Suprapubic skin (tissue), 4 donors: ENCODE measurements around the genes OSBPL5, ART1, HBD and HBG1.

GRCh38 chr11:3155994-3157161 is 8.7 kb downstream of the OSBPL5 start:
- PRO-cap: unidirectional peak, plus-strand start at chr11:3156507
- RAMPAGE, long total RNA, 4 experiments: no peak in any of the 4 experiments

DNA sequence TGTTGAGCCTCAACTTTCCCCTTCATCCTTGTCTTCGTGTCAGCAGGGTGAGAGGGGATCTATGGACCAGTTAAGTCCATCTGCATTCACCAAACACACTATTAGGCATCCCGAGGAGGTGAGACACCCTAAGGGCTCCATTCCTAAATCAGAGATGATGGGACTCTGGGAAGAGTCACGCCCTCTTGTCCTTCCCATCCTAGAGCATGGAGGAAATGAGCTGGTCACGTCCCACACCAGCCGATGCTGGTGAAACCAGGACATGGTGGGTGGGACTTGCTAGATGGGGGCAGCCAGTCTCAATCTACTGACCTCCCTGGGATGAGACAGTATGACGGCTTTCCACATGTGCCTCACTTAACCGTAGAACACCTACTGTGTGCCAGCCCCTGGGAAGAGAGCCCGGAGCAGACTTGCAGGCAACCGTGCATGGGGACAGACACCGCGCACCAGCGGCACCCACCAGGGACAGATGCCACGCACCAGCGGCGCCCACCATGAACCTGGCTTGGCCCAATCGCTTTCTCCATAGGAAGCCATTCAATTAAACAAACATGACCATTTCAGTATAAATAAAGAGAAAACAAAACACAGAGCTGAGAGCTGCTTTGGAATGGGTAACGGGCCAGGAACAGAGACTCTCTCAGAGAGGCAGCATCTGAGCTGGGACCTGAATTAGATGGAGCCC is 3.8 kb downstream of the OSBPL5 start:
- PRO-cap: no peak
- RAMPAGE, long total RNA, 4 experiments: no peak in any of the 4 experiments

DNA sequence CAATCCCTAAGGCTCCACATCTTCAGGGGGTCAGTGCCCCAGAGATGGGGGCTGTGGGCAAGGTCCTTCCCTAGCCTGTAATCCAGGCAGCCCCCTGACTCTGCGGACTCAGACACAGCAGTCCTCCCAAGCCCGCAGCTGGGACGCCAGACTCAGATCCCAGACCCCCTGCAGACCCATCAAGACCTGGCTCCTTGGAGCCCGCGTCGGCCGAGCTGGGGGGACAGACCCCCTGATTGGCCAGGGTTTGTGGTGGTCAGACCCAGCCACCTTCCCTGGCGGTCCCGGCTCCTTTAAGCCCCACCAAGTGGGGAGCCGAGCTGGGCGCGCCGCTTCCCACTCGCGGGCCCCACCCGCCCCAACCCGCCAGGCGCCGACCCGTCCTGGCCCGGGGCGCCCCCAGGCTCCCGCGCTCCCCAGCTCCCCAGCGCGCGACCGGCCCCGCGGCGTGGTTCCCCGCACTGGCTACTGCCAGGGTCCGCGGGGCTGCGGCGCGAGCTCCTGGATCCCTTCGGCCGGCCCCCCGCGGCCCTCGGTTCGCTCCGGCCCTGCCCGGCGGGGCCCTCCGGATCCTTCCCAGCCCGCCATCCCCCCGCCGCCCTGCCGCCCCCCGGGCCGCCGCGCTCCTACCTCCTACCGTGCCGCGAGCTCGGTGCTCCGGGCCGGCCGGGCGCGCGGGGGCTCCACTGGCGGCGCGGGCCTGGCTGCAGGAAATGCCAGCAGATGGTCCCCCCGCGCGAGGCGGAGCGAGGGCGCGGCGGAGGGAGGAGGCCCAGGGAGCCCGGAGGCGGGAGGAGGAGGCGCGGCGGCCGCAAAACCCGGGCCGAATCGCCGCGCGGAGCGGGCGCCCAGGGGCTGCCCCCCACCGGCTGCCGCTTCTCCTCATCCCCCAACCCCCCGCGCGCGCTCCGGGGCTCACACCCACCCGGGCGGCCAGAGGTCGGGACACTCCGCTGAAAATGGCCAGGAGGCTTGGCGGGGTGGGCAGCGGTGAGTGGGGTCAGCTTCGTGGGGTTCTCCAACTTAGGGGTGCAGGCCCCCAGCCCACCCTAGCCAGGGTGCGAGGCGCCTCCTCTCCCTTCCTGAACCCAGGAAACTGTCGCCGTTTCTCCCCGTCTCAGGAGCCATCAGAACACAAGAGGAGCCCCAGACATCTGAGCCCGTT is at the start of gene OSBPL5:
Gene OSBPL5 (minus strand): TSS at position 725 of the 1,165 bp plus-strand sequence.
- PRO-cap: bidirectional peak, plus-strand start at position 827 of the sequence, minus-strand start at position 714 of the sequence
- RAMPAGE, long total RNA, 4 experiments: start-site peak on the minus strand in 2 of 4 experiments, centred at positions 698 to 737 of the sequence, 20 to 29 reads per replicate

DNA sequence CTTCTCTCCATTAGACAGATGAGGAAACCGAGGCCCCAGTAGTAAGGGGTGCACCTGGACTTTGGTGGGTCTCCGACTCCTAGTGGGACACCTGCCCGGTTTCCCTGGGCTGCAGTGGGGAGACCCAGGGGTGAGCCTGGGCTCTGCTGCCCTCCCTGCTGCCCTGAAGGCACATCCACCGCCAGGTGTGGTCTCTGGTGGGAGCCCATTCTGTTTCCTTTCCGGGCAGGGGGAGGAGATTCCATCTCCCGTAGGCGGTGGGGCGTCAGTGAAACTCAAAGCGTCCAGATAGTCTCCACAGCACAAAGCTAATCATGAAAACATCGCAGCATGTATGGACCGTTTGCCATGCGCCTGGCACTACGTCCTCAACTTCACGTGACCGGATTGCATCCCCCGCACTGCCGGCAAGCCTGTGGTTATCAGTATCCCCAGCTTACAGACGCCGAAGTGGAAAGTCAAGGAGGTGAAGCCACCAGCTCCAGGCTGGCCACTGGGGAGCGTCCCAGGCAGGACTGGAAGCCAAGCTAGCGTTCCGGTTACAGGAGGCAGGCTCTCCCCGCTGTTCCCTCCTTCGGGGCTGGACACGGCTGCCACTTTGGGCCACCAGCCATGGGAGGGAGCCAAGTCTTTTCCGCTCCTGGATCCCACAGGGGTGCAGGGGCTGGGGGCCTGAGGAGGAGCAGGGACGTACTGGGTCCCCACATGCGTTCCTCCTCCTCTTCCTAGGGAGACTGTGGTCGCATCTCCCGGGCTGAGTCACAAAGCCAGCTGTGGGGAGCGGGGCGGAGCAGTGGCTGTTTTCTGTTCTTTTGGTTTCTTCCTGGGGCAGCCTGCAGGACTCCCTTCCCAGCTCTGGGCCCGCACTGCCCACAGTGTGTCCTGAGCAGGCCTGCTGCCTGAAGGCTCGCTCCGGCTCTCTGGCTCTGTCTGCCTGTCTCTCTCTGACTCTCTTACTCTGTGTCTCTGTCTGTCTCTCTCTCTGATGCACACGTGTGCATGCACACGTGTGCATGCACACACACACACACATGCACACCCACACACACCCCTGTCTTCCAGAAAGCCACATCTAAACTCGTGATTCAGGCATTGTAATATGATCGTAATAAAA is 4.2 kb upstream of the OSBPL5 start:
- PRO-cap: no peak
- RAMPAGE, long total RNA, 4 experiments: no peak in any of the 4 experiments

GRCh38 chr11:3644157-3645193 is at the start of gene ART1:
ART1 (plus strand) TSS chr11:3645128.
- PRO-cap: no peak
- RAMPAGE, long total RNA, 4 experiments: no peak in any of the 4 experiments

- PRO-cap: no peak
- RAMPAGE, long total RNA, 4 experiments: no peak in any of the 4 experiments
Measured at GRCh38 chr11:3802028-3802342, 4.6 kb upstream of the NUP98 start.

DNA sequence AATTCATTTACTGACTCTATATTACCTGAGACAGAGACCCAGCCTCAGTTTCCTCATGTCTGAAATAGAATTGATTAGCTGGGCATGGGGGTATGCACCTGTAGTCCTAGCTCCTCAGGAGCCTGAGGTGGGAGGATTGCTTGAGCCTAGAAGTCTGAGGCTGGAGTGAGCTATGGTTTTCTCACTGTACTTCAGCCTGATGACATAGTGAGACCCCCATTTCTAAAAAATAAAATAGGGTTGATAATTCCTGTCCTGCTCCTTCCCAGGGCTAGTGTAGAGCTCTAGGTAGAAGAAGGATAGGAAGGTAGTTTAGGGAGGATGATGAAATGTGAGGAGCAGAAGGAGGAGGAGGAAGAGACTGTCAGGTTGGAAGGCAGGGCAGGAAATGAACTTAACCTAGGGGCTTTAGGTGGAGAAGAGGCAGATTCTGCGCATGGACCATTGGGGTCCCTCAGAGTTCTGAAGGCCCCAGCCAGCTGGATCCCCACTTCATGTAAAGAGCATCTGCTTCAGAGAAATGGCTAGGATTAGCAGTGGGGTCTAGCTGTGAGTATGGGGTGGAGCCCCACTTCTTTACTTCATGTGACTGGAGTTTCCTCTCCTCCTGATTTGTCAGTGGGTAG is 4.0 kb downstream of the PGAP2 start:
- PRO-cap: no peak
- RAMPAGE, long total RNA, 4 experiments: start-site peak on the plus strand in 1 of 4 experiments, centred at position 70 of the sequence, 16 reads per replicate

GRCh38 chr11:3831317-3832418 is 9.1 kb downstream of the RHOG start:
- PRO-cap: no peak
- RAMPAGE, long total RNA, 4 experiments: no peak in any of the 4 experiments

- PRO-cap: no peak
- RAMPAGE, long total RNA, 4 experiments: no peak in any of the 4 experiments
Measured at GRCh38 chr11:3841963-3842377, 1.2 kb upstream of the RHOG start.

- PRO-cap: no peak
- RAMPAGE, long total RNA, 4 experiments: no peak in any of the 4 experiments
Measured at GRCh38 chr11:3951000-3951821, 95.7 kb downstream of the STIM1 start.

- PRO-cap: no peak
- RAMPAGE, long total RNA, 4 experiments: start-site peak on the plus strand in 2 of 4 experiments, at chr11:4055527-4055635 at its widest, 20 to 31 reads per replicate
Measured at GRCh38 chr11:4055334-4055673, 39.3 kb upstream of the RRM1 start.

DNA sequence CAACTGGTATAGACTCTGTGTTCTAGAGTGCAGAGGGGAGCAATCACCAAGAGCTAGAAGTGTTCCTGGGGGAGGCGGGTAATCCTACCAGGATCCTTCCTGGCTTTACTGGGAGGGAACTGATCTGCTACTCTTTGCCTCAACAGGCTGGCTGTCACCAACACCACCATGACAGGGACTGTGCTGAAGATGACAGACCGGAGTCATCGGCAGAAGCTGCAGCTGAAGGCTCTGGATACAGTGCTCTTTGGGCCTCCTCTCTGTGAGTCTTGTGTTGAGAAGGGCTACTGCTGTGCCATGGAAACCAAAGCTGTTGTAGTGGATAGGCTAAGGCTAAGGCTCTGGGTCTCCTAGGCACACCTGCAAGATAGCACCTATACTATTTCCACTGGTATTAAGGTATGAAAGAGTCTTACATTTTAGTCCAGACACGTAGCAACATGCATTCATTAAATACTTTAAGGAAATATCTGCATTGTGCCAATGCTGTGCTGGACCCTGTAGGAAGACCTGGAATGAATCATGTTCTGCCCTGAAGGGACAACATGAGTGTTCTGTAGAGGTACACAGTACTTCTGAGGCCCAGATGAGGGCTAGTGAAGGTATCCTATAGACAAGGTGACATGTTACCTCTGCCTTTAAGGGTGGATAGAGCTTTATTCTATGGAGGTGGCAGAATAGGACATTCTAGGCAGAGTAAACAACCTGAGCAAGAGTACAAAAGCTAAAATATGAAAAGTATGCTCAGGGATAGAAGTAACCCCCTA is 35.3 kb upstream of the RRM1 start:
- PRO-cap: no peak
- RAMPAGE, long total RNA, 4 experiments: start-site peak on the plus strand in 3 of 4 experiments, centred at positions 189 to 236 of the sequence, 25 to 31 reads per replicate

- PRO-cap: no peak
- RAMPAGE, long total RNA, 4 experiments: no peak in any of the 4 experiments
Measured at GRCh38 chr11:4094019-4094543, 518 bp upstream of the RRM1 start.

- PRO-cap: no peak
- RAMPAGE, long total RNA, 4 experiments: no peak in any of the 4 experiments
Measured at GRCh38 chr11:4105192-4105680, 10.6 kb downstream of the RRM1 start.

GRCh38 chr11:4182027-4182544 is 87.5 kb downstream of the RRM1 start:
- PRO-cap: no peak
- RAMPAGE, long total RNA, 4 experiments: no peak in any of the 4 experiments

GRCh38 chr11:4606862-4607539 is 1.0 kb downstream of the TRIM68 start:
- PRO-cap: no peak
- RAMPAGE, long total RNA, 4 experiments: no peak in any of the 4 experiments

GRCh38 chr11:5031412-5031650 is 15.0 kb upstream of the OR52J3 start:
- PRO-cap: no peak
- RAMPAGE, long total RNA, 4 experiments: no peak in any of the 4 experiments

DNA sequence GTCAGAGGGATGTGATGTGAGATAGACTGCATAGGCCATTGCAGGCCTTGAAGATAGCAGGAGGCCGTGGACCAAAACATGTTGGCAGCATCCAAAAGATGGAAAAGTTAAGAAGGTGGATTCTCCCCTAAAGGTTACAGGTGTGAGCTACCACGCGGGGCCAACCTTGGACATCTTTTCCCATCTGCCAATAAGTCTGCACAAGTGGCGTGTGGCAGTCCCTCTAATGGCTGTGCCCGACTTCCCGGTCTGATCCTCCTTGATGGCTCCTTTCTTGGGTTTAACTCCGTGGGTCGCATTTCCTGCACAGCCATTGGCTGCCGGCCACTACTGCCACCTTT is 6.9 kb upstream of the OR52E2 start:
- PRO-cap: no peak
- RAMPAGE, long total RNA, 4 experiments: no peak in any of the 4 experiments

DNA sequence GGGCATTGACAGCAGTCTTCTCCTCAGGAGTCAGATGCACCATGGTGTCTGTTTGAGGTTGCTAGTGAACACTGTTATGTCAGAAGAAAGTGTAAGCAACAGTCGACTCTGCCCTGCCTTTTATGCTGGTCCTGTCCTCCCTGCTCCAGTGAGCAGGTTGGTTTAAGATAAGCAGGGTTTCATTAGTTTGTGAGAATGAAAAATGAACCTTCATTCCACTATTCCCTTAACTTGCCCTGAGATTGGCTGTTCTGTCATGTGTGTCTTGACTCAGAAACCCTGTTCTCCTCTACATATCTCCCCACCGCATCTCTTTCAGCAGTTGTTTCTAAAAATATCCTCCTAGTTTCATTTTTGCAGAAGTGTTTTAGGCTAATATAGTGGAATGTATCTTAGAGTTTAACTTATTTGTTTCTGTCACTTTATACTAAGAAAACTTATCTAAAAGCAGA is at the start of gene HBD:
Gene HBD (minus strand): TSS at position 93 of the 452 bp plus-strand sequence.
- PRO-cap: no peak
- RAMPAGE, long total RNA, 4 experiments: no peak in any of the 4 experiments

- PRO-cap: no peak
- RAMPAGE, long total RNA, 4 experiments: no peak in any of the 4 experiments
Measured at GRCh38 chr11:5249667-5250154, at the start of gene HBG1. HBG1 (minus strand) TSS chr11:5249857.